Vermiform appendix (tissue), 1 donor: ENCODE results near the genes DND1, PCDHA7, PCDHB12, PCDHGC3 and ARAP3.

- PRO-cap, result no peak
Measured at GRCh38 chr5:140548833-140549783, 1.6 kb downstream of the EIF4EBP3 start.

GRCh38 chr5:140589226-140589693 lies 24.6 kb downstream of the SLC35A4 start:
- PRO-cap, result unidirectional peak, plus-strand start at chr5:140589414

- PRO-cap, result no peak
Measured at GRCh38 chr5:140673159-140673934, at the start of gene DND1. DND1 (minus strand) TSS chr5:140673576.

GRCh38 chr5:140704301-140704632 lies 4.0 kb downstream of the ZMAT2 start:
- PRO-cap, result no peak

- PRO-cap, result no peak
Measured at GRCh38 chr5:140725585-140726293, 25.5 kb downstream of the ZMAT2 start.

DNA sequence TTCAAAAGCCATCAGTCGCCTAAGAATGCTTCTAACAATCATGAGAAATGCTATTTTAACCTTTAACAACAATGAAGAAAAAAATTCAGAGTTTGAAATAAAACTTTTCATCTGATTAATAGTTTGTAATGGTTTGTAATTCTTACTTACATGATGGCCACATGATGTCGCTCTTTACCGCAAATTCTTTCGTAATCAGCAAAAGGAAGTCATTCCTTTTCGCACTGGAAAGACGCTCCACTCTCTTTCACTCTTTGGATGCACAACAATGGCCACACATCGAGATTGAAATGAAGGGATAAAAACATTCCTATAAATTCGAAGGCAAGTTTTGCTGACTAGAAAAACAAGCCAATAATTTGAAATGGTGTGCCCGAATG lies at the start of gene PCDHA7:
Gene PCDHA7 (plus strand): TSS at position 250 of the 380 bp plus-strand sequence.
- PRO-cap, result no peak

GRCh38 chr5:141208575-141208936 lies at the start of gene PCDHB12:
PCDHB12 (plus strand) TSS chr5:141208719.
- PRO-cap, result no peak

- PRO-cap, result no peak
Measured at GRCh38 chr5:141234094-141234707, 11.0 kb upstream of the PCDHB15 start.

DNA sequence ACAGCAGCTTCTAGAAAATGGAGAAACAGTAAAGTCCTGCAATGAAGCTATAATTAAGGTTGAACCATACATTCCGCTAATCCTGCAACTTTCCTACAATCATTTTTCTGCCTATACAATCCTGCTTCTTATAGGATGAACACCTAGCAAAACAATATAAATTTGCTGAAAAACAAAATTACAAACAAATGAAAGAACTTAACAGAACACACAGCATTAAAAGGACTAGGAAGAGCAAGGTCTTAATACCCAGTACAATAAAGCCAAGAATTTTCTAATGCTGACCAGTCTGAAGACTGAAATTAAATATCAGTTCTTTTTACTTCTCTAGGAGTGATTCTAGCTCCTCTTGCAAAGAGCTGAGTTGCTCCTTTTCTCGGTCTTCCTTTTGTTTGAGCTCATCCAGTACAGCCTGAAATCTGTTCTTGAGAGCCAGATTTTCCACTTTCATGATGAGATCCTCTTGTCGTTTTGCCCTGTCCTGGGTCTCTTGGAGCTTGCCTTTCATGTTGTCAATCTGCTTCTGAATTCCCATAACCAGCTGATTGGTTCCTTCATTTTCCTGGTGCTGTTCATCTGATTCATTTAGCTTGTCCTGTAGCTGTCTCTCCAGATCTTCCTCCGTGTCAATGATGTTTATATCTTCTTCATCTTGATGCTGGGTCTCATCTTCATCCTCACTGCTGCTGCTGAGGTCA lies 1.8 kb downstream of the TAF7 start:
- PRO-cap, result no peak

- PRO-cap, result unidirectional peak, plus-strand start at chr5:141320385
Measured at GRCh38 chr5:141319835-141320662, 535 bp downstream of the TAF7 start.

DNA sequence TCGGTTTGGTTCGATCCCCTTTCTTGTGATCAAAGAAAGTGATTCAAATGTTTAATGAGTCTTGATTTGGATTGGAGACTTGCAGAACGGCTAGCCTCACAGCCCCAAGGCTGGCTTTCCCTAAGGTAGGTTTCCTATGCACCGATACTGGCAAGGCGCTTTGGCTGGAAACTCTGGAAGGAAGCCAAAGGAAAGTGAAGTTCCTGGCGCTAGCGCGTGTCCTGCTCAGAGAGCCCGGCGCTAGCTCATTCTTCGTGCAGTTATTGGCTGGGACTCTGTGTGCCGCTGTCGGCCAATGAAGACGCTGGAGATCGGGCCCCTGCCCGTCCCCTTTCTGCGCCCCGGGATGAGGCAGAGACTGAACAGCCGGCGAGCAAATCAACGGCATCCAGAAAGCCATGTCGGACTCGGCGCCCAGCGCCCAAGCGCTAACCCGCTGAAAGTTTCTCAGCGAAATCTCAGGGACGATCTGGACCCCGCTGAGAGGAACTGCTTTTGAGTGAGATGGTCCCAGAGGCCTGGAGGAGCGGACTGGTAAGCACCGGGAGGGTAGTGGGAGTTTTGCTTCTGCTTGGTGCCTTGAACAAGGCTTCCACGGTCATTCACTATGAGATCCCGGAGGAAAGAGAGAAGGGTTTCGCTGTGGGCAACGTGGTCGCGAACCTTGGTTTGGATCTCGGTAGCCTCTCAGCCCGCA lies at the start of gene PCDHGC3:
Gene PCDHGC3 (plus strand): TSS at position 354 of the 697 bp plus-strand sequence.
- PRO-cap, result bidirectional peak, plus-strand start at position 376 of the sequence, minus-strand start at position 133 of the sequence

DNA sequence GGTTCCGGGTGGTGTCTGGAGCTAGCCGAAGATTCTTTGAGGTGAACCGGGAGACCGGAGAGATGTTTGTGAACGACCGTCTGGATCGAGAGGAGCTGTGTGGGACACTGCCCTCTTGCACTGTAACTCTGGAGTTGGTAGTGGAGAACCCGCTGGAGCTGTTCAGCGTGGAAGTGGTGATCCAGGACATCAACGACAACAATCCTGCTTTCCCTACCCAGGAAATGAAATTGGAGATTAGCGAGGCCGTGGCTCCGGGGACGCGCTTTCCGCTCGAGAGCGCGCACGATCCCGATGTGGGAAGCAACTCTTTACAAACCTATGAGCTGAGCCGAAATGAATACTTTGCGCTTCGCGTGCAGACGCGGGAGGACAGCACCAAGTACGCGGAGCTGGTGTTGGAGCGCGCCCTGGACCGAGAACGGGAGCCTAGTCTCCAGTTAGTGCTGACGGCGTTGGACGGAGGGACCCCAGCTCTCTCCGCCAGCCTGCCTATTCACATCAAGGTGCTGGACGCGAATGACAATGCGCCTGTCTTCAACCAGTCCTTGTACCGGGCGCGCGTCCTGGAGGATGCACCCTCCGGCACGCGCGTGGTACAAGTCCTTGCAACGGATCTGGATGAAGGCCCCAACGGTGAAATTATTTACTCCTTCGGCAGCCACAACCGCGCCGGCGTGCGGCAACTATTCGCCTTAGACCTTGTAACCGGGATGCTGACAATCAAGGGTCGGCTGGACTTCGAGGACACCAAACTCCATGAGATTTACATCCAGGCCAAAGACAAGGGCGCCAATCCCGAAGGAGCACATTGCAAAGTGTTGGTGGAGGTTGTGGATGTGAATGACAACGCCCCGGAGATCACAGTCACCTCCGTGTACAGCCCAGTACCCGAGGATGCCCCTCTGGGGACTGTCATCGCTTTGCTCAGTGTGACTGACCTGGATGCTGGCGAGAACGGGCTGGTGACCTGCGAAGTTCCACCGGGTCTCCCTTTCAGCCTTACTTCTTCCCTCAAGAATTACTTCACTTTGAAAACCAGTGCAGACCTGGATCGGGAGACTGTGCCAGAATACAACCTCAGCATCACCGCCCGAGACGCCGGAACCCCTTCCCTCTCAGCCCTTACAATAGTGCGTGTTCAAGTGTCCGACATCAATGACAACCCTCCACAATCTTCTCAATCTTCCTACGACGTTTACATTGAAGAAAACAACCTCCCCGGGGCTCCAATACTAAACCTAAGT lies 967 bp downstream of the PCDHGC3 start:
- PRO-cap, result bidirectional peak, plus-strand start at position 343 of the sequence, minus-strand start at position 130 of the sequence

DNA sequence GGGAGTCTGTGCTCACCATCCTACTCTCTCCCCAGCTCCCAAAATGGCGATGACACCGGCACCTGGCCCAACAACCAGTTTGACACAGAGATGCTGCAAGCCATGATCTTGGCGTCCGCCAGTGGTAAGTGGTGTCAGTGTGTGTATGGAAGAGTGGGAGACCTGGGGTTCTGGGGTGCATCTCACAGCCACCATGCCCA lies 16.4 kb downstream of the PCDHGC5 start:
- PRO-cap, result no peak

DNA sequence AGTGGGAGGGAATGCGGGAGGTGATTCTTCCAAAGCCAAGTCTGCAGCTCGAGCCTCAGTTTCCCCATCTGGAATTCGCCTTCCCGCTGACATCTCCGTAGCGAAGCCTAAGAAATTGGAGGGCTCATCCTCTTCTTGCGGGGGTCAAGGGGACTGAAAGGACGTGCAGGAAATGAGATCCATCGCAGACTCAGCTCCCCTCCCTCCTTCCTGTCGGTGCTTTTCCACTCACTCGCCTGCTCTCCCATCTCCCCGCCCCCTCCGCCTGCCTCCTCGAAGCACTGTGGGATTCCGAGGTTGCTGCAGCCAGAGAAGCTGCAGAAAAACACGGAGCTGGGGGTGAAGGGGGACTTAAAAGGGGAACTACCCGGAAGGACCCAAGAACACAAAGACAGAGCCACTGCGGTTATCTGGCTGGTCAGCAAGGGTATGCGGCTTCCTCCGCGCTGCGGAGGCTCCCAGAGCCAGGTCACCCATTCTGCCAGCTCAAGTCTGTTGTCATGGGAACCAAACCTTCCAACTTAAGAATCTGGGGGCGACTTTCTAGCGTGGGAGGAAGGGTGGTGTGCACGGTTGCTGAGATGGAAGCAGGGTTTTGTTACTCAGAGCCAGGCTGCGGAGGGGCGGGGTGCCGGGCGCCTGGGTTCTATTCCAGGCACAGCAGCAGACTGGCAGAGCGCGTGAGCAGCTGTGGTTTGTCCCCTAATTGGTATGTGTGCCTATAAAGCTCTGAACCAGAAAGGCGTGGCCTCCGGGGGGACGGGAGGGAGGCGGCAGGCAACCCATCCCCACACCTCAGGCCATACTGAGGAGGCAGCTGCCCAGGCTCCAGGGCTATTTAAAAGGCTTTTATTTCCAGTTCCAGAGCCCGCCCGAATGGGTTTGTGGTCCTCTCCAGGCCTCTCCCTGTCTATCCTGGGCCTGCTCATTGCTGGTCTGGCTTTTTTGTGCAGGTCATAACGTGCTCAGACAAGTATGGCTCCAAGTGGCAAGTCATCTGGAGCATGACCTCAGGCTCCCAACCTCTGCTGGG lies 25.0 kb downstream of the PCDHGC5 start:
- PRO-cap, result bidirectional peak, plus-strand start at position 286 of the sequence, minus-strand start at position 209 of the sequence; bidirectional peak, plus-strand start at position 605 of the sequence, minus-strand start at position 480 of the sequence; bidirectional peak, plus-strand start at position 754 of the sequence, minus-strand start at position 670 of the sequence

GRCh38 chr5:141622940-141623864 lies 4.4 kb upstream of the DIAPH1 start:
- PRO-cap, result no peak

GRCh38 chr5:141649181-141649813 lies 1.9 kb downstream of the FCHSD1 start:
- PRO-cap, result no peak

DNA sequence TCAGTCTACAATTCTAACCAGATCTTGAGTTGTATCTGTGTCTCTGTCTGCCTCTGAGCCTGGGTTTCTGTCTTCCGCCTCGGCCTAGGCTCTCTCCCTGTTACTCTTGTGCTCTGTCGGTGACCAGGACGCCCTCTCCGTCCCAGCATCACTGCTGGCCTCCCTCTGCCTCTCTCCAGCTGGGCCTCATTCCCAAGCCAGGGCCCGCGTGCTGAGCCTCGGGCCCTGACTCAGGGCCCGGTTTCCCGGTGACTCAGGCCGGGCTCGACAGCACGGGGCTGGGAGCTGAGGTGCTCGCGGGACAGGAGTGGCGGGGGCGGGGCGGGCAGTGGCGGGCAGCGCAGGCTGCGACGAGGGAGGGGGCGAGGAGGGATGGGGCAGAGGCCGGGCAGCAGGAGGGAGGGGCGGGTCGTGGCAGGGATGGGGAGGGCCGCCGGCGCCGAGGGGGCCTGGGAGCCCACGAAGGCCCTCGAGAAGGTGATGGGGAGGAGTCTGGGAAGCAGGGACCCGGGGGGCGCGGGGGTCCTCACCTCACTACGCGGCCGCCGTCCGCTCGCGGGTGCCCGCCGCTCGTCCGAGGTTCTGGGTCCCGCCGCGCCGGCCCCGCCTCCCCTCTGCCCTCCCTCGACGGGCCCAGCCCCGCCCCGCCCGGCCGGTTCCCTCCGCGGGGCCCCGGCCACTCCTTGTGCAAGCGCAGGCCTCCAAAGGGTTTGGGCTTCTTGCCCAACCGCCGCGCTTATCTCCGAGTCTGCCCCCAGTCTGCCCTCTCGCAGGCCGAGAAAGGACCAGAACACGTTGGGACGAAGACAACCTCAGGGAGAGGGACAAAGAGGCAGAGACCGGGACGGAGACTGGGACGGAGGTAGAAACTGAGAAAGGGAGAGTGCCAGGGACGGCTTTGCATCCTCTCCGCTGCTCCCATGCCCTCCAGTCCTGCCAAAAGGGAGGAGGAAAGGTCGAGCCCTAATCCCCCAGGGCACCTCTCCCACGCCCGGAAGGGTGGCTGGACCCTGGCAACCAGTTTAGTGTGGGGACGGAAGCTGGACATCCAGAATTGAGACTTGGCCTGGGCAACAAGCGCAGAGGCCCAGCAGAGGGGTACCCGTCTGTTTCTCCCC lies at the start of gene ARAP3:
Gene ARAP3 (minus strand): TSS at position 588 of the 1,118 bp plus-strand sequence.
- PRO-cap, result bidirectional peak, plus-strand start at position 270 of the sequence, minus-strand start at position 167 of the sequence; bidirectional peak, plus-strand start at position 772 of the sequence, minus-strand start at position 584 of the sequence

GRCh38 chr5:141853859-141854197 lies 24.4 kb downstream of the PCDH1 start:
- PRO-cap, result no peak

GRCh38 chr5:141864159-141864816 lies 13.9 kb downstream of the PCDH1 start:
- PRO-cap, result no peak

DNA sequence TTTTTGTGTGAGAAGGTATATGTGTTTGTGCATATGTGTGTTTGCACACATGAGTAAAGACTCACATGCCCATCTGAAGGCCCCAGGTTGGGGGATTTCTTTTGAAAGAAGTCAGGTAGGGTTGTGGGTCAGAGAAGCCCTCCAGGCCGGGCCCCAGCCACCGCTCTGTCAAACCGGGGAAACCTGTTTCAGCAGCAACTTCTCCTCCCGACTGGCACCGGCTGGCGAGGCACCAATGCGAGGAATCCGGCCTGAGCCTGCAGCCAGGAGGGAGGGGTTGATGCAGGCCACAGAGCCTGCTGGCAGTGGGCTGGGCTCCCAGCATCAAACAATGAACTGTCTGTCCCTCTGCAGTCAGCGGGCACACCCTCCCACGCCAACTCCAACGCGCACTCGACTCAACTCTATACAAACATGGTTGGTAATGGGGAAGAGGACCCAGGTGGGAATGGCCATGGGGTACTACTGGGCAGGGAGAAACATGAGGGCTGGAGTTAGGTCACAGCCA lies 12.1 kb downstream of the PCDH1 start:
- PRO-cap, result bidirectional peak, plus-strand start at position 424 of the sequence, minus-strand start at position 213 of the sequence